Cardiac atrium fibroblast (primary cell): Measurements from ENCODE around the genes WDR81, RTN4RL1 and DPH1.

DNA sequence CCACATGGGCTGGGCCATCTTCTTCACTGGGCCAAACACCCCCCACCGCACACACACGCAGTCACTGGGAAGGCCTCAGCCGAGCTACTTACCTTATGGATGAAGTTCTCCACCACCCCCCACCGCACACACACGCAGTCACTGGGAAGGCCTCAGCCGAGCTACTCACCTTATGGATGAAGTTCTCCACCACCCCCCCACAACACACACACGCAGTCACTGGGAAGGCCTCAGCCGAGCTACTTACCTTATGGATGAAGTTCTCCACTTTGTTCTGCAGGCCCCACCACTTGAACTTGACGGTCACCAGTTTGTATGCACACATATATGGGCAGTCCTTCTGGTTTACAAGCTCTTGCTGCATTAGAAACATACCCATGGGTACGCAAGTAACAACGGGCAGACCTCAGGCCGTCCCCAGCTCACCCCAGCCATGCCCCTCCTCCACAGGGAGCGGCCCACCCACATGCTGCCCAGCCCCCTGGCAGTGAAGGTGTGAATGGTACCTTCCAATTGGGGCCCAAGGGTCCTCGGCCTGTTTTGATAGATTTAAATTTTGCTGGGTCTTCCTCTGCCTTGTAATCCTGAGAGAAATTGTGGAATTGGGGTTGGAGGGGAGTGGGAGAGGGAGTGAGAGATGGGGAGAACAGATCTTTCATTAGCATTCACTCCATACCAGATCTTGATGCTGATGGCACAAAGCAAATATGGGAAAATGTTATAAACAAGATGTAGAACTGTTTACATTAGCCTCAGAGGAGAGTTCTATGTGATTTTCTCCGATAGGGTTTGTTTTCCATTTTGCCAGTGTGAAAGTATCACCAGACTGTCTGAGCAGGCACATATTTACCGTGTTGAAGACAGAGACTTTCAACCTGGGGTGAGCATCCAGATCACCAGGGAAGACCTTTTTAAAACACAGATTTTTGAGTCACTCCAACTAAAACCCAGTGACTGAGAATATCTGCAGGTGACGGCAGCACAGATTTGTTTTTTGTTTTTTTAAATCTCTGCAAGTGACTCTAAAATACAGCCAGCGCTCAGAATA lies 18.8 kb upstream of the INPP5K start:
- RAMPAGE, long total RNA, result no peak

DNA sequence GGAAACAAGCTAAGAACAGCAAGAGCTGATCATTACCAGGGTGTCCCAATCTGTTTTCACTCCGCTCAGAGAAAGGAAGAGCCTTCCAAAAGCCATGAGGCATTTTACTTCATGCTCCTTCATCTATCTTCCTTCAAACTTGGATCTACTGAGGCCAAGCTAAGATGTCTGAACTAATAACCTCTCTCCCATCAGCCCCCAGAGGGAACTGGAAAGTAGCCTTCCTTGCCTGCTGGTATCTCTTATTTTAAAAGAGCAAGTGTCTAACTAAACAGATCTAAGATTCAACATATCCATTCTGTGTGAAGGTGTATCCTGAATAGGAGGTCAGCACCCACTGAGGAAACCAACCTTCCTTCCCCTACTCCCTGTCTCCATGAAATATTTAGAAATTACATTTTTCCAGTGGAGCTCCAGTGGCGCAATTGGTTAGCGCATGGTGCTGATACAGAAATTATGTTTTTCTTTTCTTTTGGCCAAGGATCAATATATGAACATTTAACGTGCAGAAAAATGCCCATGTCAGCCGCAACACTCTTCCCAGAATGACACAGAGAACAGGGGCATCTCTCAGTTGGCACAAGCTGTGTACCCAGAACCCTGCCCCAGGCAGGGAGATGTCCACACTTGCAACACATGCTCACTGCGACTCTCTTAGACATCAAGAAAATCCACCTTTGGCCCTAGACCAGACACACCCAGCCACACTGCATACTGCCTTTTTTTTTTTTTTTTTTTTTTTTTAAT lies 17.2 kb downstream of the PITPNA start:
- RAMPAGE, long total RNA, result no peak

DNA sequence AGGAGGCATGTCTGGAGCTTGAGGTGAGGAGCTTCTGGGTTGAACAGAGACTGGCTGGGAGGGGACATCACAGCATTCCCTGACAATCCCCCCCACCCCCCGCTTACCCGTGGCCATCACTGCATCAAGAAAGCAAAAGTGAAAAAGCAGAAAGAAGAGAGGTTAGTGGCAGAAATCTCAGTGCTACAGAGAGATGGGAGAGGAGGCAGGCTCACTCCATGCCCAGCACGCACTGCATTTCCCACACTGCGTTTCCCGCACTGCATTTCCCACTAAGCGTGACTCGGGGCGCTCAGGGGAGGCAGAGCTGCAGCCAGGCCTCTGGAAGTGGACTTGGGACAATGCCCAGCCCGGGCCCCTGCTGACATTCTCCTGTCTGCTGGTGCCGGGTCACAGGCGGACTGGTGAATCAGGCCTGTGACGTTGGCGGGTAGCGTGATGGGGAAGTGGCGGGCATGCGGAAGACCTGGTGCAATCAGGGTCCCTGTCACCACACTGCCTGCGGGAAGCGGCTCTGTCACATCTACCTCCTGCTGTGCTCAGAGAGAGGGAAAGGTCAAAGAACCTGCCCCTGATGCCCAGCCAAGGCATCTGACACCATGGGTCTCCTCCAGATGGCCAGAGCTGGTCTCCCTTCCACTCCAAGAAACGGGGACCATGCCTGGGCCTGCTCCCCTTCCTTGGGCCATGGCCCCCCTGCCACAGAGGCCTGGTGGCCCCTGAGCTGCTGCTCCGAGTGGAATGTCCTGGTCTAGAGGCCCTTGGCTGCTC lies 24.4 kb upstream of the PITPNA start:
- RAMPAGE, long total RNA, result no peak

GRCh38 chr17:1634547-1635497 lies 6.2 kb upstream of the SLC43A2 start:
- RAMPAGE, long total RNA, result no peak

DNA sequence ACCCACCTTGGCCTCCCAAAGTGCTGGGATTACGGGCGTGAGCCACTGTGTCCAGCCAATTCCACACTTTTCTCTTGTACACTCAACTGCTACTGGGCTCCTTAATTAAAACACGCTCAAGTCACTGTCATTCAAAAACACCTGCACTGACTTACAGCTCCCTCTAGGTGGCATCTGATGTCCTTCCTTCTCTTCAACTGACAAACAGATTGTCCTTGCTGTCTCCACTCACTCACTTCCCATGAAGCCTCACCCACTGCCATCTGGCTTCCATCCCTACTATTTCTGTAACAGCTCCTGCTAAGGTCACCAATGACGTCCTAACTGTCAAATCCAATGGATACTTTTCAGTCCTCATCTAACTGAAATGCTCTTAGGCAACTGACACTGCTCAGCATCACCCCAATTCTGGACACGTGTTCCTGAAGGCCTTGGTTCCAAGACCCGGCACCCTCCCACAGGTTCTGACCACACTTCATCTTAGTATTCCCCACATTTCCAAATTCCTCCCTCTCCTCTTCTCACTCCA lies 15.3 kb downstream of the PRPF8 start:
- RAMPAGE, long total RNA, result no peak

- RAMPAGE, long total RNA, result no peak
Observed at GRCh38 chr17:1669877-1670501, 14.7 kb downstream of the PRPF8 start.

GRCh38 chr17:1724467-1725578 lies at the start of gene WDR81:
Gene WDR81, plus strand, starts transcription at chr17:1724704.
- RAMPAGE, long total RNA, result no peak

- RAMPAGE, long total RNA, result no peak
Observed at GRCh38 chr17:1737763-1738531, 4.7 kb upstream of the SERPINF2 start.

- RAMPAGE, long total RNA, result no peak
Observed at GRCh38 chr17:1762176-1762440, 248 bp downstream of the SERPINF1 start.

GRCh38 chr17:1779286-1780598 lies 17.9 kb downstream of the SERPINF1 start:
- RAMPAGE, long total RNA, result no peak

- RAMPAGE, long total RNA, result no peak
Observed at GRCh38 chr17:1796862-1797211, 32.9 kb downstream of the SMYD4 start.

- RAMPAGE, long total RNA, result no peak
Observed at GRCh38 chr17:1997122-1997628, 28.0 kb downstream of the RTN4RL1 start.

DNA sequence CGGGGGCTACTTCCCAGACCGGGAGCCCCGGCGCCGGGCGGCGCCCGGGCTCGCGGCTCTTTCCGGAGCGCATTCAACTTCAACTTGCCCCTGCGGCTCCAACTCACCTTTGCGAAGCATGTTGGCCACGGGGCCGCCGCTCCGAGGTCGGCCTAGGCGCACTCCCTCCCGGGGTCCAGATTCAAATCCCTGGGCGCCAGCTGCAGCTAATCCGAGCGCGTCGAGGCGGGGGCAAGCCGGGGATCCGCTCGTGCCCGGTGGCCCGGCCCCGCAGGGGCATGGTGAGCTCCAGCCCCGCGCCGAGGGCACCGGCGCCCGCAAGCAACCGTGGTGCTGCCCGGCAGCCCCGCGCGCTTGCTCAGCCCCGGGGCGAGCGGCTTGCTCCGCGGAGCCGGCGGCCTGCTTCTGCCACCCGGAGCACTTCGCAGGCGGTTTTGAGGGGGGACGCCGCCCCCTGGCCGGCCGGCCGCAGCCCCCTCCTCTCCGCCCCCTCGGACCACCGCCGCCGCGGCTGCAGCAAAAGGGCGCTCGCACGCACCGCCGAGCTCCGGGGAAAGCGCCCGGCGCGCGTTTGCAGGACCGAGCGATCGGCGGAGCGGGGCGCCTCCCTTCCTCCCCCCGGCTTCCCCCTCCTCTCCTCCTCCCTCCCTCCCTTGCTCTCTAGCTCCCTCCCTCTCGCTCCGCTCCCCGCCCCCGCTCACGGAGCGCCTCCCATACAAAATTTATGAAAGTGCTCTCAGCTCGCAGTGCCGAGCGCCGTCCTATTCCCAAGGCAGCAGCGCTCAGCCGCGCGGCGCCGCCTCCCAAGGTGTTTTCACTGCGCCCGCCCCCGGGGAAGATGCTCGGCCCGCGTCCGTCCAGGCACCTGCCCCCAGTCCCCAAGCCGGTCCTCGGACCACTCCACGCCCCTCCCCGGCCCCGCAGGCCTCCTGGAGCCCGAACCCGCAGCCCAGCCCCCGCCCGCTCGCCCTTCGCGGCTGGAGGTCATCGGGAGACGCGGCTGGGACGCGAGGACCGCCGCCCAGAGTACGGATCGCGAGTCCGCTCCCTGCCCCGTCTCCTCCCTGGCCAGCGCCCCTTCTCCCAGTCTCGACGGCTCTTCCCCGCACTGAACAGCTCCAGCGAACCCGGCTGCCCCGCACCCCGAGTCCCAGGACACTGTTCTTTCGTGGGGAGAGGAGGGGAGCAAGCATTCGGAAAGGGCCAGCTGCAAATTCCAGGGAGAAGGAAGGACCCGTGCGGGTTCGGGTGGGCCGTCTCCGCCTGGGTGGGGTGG lies at the start of gene RTN4RL1:
Gene RTN4RL1 (minus strand): TSS at position 589 of the 1,276 bp plus-strand sequence.
- RAMPAGE, long total RNA, result no peak

DNA sequence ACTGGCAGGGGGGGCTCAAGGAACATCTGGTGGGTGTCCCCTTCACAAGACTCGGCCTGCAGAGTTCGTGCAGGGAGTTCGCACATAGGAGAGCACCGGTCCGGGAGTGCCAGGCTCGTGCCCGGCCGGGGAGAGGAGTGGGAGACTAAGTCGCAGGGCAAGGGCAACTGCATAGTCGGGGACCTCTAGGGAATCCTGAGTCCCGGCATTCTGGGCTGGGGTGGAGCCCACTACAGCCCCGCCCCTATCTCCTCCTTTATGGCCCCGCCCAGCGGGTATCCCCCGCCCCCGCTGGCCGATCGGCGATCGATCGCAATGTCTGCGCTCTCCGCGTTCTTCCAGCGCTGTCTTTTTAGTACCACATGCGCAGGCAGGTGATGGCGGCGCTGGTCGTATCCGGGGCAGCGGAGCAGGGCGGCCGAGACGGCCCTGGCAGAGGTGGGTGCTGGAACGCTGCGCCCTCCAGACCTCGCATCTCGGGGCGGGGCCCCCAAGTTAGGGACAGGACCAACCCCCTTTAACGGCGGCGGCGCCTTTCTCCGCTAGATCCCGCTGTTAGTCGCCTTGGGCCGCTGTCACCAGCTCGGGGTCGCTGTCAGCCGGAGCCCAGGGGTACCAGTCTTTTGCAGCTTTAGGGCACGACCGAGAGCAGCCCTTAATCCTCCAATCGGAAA lies at the start of gene DPH1:
Gene DPH1 (plus strand): TSS at position 361 of the 674 bp plus-strand sequence.
- RAMPAGE, long total RNA, result no peak

- RAMPAGE, long total RNA, result no peak
Observed at GRCh38 chr17:2058284-2059802, 3.9 kb downstream of the HIC1 start.

- RAMPAGE, long total RNA, result no peak
Observed at GRCh38 chr17:2084116-2084905, 29.4 kb downstream of the HIC1 start.

DNA sequence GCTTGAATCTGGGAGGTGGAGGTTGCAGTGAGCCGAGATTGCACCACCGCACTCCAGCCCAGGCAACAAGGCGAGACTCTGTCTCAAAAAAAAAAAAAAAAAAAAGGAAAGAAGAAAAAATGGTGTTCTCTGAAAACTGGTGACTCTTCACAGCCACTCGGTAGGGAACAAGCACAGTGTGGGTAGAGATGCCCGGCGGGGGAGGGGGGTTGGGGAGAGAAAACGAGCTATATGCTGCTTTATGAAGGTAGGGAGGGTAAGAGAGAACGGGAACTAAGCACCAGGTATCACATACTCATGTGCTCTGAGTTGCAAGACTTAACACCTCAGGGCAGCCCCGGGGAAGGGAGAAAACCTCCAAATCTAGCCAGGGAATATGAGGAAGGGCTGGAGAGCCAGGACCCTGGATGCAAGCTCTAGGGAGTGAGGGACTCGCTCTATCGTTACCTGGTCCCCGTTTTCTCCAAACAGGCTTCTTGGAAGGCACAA lies 35.2 kb downstream of the HIC1 start:
- RAMPAGE, long total RNA, result no peak

DNA sequence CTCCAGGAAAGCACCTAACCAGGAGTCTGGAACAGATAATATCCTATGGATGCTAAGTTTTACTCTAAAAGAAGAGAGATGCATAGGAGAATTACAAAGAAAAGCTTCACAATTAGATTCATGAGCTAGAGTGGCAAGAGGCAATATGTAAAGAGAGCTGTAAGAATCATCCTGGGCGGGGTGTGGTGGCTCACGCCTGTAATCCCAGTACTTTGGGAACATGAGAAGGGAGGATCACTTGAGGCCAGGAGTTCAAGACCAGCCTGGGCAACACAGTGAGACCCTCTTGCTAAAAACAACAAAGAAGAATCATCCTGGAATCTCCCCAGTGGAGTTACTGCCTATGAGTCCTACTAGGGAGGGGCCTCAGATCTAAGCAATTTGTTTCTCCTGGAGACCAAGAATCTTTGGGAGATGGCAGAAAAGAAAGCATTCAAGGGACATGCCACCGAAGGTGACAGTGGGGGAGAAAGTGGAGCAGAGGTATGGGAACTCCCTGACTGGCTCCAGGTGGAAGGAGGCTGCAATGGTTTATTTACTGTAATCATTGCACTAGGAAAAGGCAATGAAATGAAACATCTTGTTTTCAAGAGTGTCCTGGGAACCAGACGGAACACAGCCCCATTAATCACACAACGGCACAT lies 119.2 kb downstream of the HIC1 start:
- RAMPAGE, long total RNA, result no peak

- RAMPAGE, long total RNA, result no peak
Observed at GRCh38 chr17:2177146-2177911, 122.4 kb downstream of the HIC1 start.

DNA sequence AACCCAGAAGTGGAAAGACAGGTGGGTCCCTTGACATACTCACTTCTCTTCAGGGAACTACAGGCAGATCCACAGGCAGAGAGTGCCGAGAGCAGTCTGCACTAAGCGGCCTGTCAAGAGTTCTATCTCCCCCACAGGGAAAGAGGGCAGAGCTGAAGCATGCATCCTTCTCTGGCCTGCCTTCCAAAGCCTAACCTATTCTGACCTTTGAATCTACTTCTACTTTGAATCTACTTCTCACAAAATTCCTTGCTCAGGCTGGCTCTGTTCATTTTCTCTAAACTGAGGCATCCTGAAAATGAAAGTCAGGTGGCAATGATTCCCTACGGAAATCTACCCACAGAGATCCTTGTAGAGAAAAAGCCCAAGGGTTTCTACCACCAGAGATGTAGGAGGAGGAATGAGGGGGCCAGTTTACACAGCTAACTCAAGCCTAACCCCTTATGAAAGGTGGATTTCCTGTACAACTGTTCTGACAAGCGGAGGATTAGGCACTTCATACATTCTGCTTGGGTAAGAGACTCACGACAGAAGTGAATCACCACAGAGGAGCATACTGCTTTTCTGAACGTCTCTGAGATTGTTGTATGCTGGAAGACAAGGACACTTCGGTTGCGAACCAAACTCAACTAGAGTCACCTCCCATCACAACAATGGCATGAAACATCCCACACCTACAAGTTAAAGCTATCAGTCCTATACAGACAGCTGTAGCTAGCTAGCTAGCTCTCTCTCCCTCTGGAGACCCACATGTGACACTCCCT lies 72.8 kb downstream of the SMG6 start:
- RAMPAGE, long total RNA, result no peak